Epidermal melanocyte (primary cell): ENCODE measurements around a stretch of chr3.

GRCh38 chr3:172678088-172678617 lies 32.7 kb downstream of the NCEH1 start:
- RRBS: no CpG with 5 or more reads among the region's 3 CpGs

GRCh38 chr3:172698198-172698631 lies 12.7 kb downstream of the NCEH1 start:
- RRBS: no CpG with 5 or more reads among the region's 2 CpGs

- RRBS: no CpG with 5 or more reads among the region's 17 CpGs
Measured at GRCh38 chr3:173398065-173398523, 550 bp downstream of the NLGN1 start.

- RRBS: no CpG with 5 or more reads among the region's 13 CpGs
Measured at GRCh38 chr3:177015156-177016122, 181.8 kb downstream of the TBL1XR1 start.

- RRBS: no CpG with 5 or more reads among the region's 4 CpGs
Measured at GRCh38 chr3:177142153-177142609, 55.1 kb downstream of the TBL1XR1 start.

DNA sequence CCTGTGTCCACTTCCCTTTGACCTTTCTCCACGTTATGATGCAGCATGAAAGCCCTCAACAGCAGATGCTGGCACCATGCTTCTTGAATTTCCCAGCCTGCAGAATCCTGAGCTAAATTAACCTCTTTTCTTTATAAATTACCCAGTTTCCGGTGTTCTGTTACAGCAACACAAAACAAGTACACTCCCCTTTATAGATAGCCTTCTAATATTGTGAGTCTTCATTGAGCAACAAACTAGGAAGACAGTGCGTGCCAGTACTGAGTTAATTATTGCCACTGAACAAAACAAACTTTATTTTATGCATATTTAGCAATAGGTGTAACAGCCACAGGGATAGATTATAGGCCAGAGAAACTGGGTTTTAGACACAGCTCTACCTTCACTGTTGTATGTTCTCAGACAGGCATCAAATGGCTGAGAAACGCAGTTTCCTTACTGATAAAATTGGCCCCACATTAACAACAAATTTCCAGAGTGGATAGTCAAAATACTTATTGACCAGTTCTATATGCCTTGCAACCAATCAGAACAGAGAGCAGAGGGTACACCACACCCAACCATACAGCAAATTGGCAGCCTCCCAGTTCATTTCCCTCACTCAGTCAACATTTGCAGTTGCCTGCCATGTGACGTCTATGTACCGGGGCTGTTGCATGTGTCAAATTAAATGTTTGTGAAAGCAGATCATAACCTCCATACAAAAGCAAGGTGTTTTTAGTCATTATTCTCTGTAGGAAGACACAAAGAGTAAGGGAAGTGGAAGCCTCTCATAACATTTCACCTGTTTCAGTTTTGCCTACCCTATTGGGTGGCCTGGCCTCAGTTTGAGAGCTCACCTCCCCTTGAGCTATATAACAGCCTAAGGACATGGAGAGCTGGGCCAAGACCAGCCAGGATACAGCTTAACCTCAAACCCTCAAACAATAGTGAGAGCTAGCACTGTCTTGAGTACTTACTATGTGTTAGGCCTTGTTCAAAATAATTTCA lies 14.6 kb upstream of the TBL1XR1 start:
- RRBS: no CpG with 5 or more reads among the region's 6 CpGs

DNA sequence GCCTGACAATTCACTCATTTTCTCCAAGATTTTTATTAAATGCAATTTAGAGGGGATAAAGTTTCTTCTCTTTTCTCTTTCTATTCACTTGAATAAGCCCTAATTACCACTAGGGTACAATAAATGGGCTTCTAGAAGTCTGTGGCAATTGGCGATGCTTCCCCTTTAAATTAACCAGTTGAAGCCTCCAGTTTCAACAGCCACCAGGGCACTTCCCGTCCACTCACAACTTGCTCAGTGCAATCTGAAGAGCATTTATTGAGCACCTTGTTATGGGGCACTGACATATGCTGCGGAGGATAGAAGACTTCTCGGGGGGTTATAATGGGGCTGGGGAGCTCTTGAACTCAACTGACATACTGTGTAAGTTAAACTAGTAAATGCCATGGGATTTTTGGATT lies 160.6 kb upstream of the TBL1XR1 start:
- RRBS: no CpG with 5 or more reads among the region's 4 CpGs

- RRBS: no CpG with 5 or more reads among the region's 1 CpG
Measured at GRCh38 chr3:177428982-177429311, 231.7 kb upstream of the TBL1XR1 start.

DNA sequence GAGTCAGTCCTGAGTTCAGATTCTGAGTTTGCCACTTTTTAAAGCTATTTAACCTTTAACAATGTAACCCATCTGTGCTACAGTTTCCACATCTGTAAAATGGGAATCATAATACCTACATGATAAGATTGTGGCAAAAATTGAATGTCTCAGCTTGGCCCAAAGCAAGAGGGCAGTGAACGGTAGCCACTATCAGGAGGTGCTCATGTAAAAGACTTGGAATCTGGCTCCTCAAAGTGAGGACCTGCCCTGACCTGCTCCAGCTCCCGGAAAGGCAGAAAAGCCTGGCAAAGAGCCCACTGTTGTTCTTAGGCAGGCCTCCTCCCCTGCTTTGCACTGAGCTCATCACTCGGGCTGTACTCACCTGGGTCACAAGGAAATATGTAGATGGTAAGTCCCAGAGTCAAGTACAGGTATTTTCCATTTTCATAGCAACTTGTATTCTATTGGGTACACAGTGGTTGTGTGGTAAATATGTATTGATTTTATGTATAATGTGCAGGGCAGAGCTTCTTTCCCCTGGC lies 250.7 kb upstream of the TBL1XR1 start:
- RRBS: no CpG with 5 or more reads among the region's 3 CpGs

DNA sequence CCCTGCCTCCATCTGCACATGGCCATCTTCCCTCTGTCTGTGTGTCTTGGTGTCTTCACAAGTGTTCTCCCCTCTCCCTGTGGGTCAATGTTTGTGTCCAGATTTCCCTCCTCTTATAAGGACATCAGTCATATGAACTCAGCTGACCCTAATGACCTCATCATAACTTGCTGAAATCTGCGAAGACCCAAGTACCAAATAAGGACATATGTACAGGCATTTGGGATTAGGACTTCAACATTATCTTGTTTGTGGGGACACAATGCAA lies 372.6 kb upstream of the TBL1XR1 start:
- RRBS: no CpG with 5 or more reads among the region's 1 CpG

DNA sequence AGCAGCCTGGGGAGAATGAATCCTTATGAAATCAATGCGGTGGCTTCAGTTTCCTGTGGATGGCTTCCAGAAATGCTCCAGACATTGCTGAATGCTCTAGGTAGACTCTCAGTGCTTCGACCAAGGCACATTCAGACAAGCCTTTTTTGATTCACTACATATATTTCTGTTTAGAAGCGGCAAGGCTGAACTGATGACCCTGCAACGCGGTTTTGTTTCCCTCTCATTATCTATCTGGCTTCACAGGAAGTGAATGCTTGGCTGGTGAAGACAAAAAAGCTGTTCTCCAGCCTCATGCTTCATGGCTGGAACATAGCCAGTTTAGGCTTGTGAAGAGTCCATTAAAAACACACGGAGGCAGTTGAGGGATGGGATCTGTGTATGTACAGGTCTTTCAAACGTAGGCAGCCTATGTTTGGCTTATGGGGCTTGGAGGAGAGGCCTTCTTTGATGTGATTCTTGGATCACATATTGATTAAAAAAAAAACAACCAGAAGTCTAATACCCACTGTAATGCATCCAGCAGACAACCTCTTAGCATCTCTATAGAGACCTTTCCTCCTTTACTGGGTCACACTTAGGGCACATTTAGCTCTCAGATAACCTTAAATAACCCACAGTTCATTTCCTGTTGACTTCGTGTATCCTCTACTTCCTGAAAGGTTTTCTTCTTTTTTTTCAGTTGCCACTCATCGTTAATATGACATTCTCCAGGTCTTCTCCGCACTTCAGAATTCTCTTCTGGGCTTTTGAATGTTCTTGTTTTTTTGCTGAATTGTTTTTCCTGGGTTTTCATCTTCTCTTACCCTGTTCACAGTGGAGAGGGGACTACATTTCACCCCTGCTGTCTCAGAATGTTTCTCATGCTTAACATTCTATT lies 400.4 kb upstream of the TBL1XR1 start:
- RRBS: no CpG with 5 or more reads among the region's 10 CpGs

GRCh38 chr3:179069942-179070365 lies 1.7 kb downstream of the ZMAT3 start:
- RRBS: no CpG with 5 or more reads among the region's 1 CpG

- RRBS: no CpG with 5 or more reads among the region's 4 CpGs
Measured at GRCh38 chr3:179431894-179432783, 19.1 kb downstream of the GNB4 start.

DNA sequence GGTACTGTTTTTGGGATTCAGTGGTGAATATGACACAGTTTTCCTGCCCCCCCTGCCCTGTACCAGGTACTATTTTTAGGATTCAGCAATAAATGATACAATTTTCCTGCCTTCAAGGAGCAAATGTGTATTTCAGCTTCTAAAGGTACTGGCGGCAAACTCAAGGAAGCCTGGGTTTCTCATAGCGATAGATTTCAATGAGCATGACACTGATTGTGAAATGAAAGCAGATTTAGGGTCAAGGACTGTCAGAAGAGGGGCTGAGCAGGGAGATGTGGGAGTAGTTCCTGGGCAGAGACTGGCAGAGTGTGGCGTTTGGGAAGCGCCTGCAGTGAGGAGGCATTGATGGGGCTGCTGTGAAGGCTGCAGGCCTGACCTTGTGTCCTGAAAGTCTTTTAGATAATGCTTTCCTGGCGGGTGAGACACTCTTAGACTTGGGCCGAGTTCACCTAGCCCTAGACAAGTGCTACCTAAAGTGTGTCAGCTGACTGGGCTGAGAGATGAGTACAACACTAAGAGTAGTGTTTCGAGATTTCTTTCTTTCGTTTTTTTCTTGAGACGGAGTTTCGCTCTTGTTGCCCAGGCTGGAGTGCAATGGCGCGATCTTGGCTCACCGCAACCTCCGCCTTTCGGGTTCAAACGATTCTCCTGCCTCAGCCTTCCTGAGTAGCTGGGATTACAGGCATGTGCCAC lies 20.7 kb downstream of the USP13 start:
- RRBS: no CpG with 5 or more reads among the region's 16 CpGs

- RRBS: no CpG with 5 or more reads among the region's 9 CpGs
Measured at GRCh38 chr3:179779482-179780116, 126.8 kb downstream of the USP13 start.

- RRBS: no CpG with 5 or more reads among the region's 9 CpGs
Measured at GRCh38 chr3:180161719-180162261, 125.1 kb upstream of the PEX5L start.

DNA sequence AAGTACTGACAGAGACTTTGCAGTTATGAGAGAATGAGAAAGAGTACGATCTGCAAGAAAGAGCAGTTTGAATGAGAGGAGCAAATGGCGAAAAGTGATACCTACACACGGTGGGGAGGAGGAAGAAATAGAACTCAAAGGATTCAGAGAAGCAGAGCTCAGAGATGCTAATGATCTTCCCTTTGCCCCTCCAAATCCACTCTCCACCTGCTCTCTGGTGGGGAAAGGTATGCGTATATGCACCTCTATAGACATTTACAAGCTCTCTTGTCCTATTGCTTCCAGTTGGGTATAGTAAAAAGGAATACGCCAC lies 123.3 kb upstream of the TTC14 start:
- RRBS: no CpG with 5 or more reads among the region's 5 CpGs

- RRBS: no CpG with 5 or more reads among the region's 6 CpGs
Measured at GRCh38 chr3:180606208-180606798, 4.3 kb downstream of the TTC14 start.

GRCh38 chr3:180913686-180913949 lies 1.1 kb downstream of the FXR1 start:
- RRBS: no CpG with 5 or more reads among the region's 6 CpGs

DNA sequence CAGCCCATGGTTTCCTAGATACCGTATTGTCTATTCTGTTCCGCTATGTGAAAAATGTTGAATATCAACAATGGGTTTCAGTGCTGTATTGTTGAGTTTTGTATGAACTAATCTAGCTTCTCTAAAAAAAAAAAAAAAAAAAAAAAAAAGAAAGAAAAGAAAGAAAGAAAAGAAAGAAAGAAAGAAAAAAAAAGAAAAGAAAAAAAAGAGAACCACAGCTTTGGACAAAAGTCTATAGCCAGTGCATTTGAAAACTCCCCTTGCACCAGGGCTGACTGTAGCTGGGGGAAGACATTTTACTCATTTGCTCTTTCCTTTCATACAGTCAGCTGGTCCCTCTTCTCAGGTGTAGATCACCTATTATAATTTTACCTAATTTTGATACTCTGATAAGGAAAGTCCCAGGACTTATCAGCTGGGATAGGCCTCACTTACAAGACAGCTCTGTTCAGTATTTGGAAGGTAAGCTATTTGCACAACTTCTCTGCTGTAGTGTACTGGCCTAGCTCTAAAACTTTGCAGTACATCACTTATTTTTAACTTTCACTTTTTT lies 101.4 kb upstream of the SOX2 start:
- RRBS: no CpG with 5 or more reads among the region's 2 CpGs